HTR-8/SVneo (cell line): Measurements from ENCODE around the genes CEP78 and SPATA31D4.

DNA sequence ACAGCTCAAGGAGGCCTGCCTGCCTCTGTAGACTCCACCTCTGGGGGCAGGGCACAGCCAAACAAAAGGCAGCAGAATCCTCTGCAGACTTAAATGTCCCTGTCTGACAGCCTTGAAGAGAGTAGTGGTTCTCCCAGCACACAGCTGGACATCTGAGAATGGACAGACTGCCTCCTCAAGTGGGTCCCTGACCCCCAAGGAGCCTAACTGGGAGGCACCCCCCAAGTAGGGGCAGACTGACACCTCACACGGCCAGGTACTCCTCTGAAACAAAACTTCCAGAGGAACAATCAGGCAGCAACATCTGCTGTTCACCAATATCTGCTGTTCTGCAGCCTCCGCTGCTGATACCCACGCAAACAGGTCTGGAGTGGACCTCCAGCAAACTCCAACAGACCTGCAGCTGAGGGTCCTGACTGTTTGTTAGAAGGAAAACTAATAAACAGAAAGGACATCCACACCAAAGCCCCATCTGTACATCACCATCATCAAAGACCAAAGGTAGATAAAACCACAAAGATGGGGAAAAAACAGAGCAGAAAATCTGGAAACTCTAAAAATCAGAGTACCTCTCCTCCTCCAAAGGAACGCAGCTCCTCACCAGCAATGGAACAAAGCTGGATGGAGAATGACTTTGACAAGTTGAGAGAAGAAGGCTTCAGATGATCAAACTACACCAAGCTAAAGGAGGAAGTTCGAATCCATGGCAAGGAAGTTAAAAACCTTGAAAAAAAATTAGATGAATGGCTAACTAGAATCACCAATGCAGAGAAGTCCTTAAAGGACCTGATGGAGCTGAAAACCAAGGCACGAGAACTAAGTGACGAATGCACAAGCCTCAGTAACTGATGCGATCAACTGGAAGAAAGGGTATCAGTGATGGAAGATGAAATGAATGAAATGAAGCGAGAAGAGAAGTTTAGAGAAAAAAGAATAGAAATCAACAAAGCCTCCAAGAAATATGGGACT is 231.8 kb downstream of the VPS13A start:
- RRBS = no CpG with 5 or more reads among the region's 9 CpGs

DNA sequence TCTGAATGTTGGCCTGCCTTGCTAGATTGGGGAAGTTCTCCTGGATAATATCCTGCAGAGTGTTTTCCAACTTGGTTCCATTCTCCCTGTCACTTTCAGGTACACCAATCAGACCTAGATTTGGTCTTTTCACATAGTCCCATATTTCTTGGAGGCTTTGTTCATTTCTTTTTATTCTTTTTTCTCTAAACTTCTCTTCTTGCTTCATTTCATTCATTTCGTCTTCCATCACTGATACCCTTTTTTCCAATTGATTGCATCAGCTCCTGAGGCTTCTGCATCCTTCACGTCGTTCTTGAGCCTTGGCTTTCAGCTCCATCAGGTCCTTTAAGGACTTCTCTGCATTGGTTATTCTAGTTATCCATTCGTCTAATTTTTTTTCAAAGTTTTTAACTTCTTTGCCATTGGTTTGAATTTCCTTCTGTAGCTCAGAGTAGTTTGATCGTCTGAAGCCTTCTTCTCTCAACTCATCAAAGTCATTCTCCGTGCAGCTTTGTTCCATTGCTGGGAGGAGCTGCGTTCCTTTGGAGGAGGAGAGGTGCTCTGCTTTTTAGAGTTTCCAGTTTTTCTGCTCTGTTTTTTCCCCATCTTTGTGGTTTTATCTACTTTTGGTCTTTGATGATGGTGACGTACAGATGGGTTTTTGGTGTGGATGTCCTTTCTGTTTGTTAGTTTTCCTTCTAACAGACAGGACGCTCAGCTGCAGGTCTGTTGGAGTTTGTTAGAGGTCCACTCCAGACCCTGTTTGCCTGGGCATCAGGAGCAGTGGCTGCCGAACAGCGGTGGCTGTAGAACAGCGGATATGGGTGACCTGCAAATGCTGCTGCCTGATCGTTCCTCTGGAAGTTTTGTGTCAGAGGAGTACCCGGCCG is 165.3 kb downstream of the GNA14 start:
- RRBS = no CpG with 5 or more reads among the region's 15 CpGs

GRCh38 chr9:77528673-77529482 is 119.2 kb downstream of the GNA14 start:
- RRBS = 57% methylated on average over 2 of the region's 17 CpGs

DNA sequence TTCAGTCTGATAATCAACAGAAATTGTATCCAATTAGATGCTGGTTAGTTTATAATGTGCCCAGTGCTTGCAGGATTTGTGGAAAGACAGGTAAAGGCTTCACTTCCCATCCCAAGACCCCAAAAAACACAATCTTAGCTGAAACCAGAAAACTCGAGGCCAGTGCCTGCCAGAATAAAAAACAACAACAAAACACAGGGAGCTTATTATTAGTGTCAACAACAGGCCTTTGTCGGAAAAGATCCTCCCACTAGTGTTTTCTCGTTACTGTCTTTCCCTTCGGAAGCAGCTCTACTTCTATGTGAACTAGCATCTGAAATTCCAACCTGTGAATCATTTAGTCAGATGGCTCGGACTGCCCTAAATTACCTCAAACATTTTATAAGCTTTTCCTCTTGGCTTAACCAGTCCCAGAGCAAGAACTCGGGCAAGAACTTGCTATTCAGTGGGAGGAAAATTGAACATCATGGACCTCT is 122.2 kb upstream of the GNA14 start:
- RRBS = no CpG with 5 or more reads among the region's 6 CpGs

- RRBS = no CpG with 5 or more reads among the region's 16 CpGs
Measured at GRCh38 chr9:77849814-77851268, 181.3 kb downstream of the GNAQ start.

DNA sequence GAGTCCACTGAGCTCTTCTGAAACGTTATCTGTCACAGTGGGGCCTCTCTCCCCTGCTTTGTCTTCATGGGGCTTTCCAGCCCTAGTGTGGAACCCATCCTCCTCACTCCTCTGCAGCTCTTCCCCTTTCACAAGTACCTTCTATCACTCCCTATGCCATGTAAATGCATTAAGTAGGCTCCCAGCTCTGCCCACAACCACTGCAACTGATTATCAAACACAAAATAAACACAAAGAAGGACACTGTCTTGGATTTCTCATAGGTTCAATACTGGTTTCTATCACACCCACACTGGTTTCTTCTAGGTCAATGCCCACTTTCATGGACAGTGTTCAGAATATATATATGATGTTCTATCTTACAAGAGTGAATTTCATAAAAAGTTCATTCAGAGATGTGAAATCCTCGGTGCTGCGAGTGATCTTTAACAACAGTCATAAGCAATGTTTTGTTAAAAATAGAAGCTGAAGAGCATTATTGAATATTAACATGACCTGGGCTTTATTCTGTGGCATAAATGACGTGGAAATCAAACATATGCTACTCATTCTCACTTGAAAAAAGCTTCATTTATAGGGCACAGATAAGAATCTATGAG is 139.3 kb downstream of the GNAQ start:
- RRBS = no CpG with 5 or more reads among the region's 4 CpGs

DNA sequence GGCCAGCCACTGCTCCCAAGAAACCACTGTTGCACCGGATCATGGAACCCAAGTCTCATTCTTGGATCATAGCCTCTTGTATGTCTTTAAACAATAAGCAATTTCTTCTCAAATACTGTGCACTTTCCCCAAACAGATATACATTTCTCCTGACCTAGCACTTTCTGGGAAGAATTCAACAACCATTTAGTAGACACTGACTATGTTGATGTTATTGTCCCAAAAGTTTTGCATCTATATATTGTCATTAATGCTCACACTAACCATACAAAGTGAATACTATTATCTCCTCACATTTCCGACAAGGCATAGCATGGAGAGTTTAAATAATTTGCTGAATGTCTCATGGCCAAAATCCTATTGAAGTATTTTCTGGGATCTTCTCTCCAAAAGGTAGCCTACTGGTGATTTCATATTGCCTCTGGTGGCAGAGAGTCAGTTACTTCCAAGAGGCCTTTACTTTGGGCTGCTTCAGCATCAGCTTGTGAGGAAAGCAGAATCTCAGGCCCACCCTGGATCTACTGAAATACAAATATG is 123.2 kb downstream of the GNAQ start:
- RRBS = no CpG with 5 or more reads among the region's 2 CpGs

DNA sequence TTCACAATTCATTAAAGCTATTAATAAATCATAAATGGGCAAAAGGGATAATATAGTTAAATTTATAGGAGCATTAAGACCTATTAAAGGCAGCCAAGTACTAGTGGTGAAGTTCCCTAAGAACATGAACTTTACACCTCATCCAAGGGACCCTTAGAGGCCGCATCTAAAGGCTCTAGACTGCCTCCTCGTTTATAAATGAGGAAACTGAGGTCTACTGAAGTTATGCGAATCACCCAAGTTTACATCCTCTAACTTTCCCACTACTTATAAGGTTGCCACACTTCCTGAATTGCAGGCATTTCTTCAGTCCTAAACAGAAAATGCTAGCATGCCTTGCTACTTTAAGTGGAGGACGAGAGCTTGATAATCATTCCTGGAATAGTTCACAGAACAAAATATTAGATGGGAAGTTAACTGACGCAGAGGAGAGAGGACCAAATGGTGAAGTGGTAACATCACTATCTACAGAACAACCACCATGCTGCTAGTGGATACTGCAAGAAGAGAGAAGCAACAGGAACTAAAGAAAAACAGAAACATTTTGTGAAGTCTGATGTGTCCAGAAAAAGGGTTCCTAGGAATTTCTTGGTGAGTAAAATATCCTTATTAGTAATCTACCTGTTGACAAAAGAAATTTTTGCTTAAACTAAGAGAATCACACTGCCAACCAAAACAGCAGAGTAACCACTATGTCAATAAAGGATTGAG is 85.8 kb downstream of the GNAQ start:
- RRBS = no CpG with 5 or more reads among the region's 5 CpGs

GRCh38 chr9:77989337-77990136 is 42.1 kb downstream of the GNAQ start:
- RRBS = no CpG with 5 or more reads among the region's 3 CpGs

DNA sequence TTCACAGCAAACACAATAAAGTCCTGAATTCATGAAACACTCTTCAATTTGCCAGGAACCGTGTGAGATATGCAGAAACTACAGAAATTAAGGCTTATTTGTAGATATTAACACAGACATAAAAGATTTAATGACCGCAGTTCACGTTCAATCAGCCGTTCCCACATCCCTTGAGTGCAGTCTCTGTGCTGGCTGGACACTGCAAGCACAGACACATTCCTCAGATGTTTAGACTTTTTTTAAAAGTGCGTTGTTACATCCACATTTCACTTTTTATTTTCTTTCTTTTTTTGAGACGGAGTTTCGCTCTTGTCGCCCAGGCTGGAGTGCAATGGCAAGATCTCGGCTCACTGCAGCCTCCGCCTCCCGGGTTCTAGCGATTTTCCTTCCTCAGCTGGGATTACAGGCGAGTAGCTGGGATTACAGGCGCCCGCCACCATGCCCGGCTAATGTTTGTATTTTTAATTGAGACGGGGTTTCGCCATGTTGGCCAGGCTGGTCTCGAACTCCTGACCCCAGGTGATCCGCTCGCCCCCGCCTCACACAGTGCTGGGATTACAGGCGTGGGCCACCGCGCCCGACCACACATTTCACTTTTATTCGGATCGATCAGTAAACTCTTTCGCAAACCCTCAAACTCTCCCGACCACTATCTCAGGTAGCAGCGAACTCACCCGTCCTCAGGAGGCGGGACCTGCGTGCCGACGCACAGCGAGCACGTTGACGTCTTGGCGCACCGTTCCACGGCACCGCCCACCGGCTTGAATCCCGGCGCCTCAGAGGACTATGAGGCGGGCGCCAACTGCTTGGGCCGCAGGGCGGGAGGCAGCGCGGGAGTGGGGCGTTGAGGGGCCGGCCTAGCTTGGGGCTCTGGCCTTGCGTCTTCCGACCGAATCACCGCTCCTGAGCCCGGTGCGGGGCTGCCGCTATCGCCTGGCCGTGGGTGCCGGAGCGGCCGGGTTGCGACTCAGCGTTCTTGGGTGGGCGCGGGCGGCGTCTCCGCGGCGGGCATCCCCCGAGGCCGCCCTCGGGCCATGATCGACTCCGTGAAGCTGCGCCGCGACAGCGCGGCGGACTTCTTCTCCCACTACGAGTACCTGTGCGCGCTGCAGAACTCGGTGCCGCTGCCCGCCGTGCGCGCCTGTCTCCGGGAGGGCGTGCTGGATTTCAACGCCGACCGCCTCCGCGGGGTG is at the start of gene CEP78:
Gene CEP78, plus strand, starts transcription at position 759 of the 1,193 bp plus-strand sequence.
- RRBS = 2% methylated on average over 19 of the region's 102 CpGs

DNA sequence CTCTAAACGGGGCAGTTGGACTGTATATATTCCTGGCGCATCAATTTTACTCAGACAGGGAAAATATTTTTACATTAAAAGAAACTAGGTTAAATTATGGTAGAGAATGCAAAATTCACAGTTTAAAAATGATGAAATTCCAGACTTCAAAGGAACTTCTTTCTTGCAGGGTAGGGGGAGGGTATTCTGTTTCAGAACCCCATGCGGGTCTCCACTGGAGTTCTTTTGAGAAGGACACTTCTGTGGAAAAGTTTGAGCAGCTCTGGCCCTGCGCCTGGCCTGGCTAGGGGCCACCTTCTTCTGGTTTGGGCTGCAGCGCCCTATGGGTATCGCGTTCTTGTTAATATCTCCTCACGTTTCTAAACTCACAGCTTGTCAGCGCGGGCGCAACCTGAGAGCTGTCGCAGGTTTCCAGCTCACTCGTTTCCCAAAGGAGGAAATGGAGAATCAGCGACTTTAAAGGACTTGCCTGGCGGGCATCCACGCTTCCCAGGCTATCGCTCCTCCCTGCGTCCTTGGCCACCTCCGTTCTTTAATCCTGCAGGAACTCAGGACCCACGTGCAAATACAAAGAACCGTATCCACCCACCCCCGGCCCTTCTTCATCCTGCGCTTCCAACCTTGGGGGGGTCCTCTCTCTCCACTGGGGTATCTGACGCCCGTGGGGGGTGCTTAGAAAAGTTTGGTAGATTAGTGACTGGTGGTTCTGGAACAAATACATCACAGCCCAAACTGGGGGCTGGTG is 788 bp upstream of the PSAT1 start:
- RRBS = no CpG with 5 or more reads among the region's 25 CpGs

GRCh38 chr9:79569892-79570859 is 1.6 kb upstream of the TLE4 start:
- RRBS = 1% methylated on average over 4 of the region's 45 CpGs

DNA sequence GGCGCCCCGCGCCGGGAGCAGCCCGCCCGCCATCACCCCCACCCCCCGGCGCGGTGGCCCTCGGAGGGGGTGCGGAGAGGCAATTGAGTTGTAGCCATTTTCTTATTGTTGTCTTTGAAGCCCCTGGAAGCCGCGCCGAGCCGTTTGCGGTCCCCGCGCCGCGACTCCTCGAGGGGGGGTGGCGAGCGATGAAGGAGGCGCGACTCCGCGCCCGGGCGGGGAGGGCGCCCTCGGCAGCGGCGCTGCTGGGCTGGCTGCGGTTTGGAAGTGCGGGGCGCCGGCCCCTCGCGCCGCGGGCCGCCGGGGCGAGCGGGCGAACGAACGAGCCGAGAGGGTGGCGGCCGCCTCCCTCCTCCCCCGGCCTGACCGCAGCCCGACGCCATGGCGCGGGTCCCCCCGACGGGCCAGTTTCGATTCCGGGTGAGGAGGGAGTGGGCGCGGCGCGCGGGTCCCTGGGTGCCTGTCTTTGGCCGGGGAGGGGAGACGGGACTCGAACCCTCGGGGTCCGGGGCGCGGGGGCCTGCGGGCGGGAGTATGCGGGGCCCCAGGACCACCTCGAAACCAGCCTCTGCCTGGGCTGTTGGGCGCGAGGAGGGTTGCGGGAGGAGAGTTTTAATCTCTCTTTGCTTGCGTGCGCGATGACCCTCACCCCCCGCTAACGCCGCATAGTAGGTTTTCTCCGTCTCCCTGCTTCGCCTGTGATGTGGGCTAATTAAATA is 1.3 kb downstream of the TLE4 start:
- RRBS = under 1% methylated on average over 39 of the region's 88 CpGs

- RRBS = no CpG with 5 or more reads among the region's 2 CpGs
Measured at GRCh38 chr9:79868761-79869215, 297.0 kb downstream of the TLE4 start.

DNA sequence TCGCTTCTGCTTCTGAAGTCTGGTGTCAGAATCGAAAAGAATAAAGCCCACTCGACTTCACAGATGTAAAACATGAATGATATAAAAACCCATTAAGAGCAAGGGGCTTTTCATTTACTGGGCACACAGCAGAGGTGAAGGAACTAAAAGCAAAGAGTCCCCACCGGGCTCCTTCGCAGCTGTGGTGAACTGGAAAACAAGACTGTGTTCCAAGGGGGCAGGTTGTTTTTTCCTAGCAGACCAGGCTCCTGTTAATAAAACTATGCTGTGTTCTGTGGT is 91.7 kb downstream of the TLE1 start:
- RRBS = no CpG with 5 or more reads among the region's 5 CpGs

DNA sequence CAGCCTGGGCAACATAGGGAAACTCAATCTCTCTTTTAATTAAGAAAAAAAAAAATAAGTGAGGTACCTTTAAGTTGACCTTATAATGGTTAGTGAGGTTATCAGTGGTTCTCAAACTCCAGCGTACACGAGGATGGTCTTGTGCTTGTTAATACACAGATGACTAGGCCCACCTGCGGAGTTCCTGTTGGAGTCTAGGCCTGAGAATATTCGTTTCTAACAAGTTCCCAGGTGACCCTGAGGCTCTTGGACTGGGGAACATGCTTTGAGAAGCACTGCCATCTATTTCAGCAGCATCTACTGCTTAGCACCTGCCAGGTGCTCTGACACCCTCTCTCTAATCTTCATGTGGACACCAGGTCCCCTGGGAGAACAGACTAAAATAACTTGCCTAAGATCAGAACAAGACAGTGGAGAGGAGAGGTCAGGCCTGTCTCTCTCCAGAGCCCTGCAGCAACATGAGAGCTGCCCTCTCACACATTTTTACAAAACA is 24.6 kb downstream of the TLE1 start:
- RRBS = no CpG with 5 or more reads among the region's 4 CpGs

DNA sequence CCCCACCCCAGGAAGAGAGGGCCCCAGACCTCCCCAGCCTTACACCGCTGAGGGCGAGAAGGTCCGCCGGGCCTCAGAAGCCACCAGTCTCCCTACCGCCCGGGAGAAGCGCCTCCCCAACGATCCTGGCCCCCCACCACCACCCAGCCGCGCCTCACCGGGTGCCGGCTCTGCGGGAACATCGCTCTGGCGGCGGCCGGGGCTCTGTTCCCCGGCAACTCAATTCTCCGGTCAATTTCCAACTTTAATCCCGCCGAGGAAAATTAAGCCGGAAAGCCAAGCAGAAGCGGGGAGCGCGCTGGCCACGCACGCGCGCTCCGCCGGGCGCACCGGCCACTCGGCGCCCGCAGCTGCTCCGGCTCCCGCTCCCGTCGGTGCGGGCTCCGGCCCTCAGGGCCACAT is 1.3 kb downstream of the TLE1 start:
- RRBS = 2% methylated on average over 16 of the region's 42 CpGs

GRCh38 chr9:81690127-81691011 is 1.0 kb upstream of the TLE1 start:
- RRBS = no CpG with 5 or more reads among the region's 28 CpGs

- RRBS = no CpG with 5 or more reads among the region's 7 CpGs
Measured at GRCh38 chr9:81833680-81834035, 94.6 kb upstream of the SPATA31D4 start.

GRCh38 chr9:81928179-81928657 is at the start of gene SPATA31D4:
Gene SPATA31D4, plus strand, starts transcription at chr9:81928428.
- RRBS = no CpG with 5 or more reads among the region's 4 CpGs